Myometrial cell (primary cell): ENCODE results near the genes MC3R and CASS4.

- RAMPAGE, long total RNA = no peak
Measured at GRCh38 chr20:53643137-53643597, 49.5 kb upstream of the ZNF217 start.

GRCh38 chr20:53739866-53740875 is 146.5 kb upstream of the ZNF217 start:
- RAMPAGE, long total RNA = no peak

- RAMPAGE, long total RNA = no peak
Measured at GRCh38 chr20:53839368-53840147, 230.8 kb downstream of the BCAS1 start.

DNA sequence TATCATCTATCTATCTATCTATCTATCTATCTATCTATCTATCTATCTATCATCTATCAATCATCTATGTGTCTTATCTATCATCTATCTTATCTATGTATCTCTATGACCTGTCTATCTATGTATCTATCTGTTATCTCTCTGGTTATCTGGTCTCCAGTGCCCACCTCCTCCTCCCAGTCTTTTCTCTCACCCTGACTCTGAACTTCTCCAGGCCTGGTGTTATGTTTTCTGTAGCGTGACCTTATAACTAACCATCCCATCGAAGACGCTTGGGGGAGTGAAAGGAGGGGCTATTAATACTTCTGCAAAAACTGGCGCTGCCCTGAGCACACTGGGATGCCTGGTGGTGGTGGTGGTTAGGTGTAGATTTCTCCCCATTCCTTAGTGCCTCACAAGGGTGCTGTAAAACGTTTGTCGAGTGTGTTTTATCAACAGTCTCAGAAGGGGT is 156.3 kb downstream of the BCAS1 start:
- RAMPAGE, long total RNA = no peak

- RAMPAGE, long total RNA = no peak
Measured at GRCh38 chr20:54113725-54114265, 43.4 kb upstream of the BCAS1 start.

- RAMPAGE, long total RNA = no peak
Measured at GRCh38 chr20:54195510-54196215, 12.2 kb upstream of the PFDN4 start.

GRCh38 chr20:54350397-54350625 is 125.1 kb upstream of the DOK5 start:
- RAMPAGE, long total RNA = no peak

GRCh38 chr20:54382370-54382672 is 93.1 kb upstream of the DOK5 start:
- RAMPAGE, long total RNA = no peak

- RAMPAGE, long total RNA = no peak
Measured at GRCh38 chr20:55094259-55094741, 618.9 kb downstream of the DOK5 start.

DNA sequence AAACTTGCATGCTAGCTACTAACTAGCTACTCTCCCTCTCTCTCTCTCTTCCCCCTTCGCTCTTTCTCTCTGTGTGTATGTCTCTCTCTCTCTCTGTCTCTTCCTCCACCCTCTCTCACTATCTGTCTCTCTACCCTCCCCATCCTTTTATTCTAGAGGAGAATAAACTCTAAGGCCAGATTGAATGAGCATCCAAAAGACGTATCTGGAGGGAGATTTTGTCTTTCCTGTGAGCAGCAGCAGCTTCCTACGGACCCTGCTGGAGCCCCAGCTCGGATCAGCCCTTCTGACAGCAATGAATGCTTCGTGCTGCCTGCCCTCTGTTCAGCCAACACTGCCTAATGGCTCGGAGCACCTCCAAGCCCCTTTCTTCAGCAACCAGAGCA is at the start of gene MC3R:
Gene MC3R (plus strand): TSS at position 184 of the 386 bp plus-strand sequence.
- RAMPAGE, long total RNA = no peak

DNA sequence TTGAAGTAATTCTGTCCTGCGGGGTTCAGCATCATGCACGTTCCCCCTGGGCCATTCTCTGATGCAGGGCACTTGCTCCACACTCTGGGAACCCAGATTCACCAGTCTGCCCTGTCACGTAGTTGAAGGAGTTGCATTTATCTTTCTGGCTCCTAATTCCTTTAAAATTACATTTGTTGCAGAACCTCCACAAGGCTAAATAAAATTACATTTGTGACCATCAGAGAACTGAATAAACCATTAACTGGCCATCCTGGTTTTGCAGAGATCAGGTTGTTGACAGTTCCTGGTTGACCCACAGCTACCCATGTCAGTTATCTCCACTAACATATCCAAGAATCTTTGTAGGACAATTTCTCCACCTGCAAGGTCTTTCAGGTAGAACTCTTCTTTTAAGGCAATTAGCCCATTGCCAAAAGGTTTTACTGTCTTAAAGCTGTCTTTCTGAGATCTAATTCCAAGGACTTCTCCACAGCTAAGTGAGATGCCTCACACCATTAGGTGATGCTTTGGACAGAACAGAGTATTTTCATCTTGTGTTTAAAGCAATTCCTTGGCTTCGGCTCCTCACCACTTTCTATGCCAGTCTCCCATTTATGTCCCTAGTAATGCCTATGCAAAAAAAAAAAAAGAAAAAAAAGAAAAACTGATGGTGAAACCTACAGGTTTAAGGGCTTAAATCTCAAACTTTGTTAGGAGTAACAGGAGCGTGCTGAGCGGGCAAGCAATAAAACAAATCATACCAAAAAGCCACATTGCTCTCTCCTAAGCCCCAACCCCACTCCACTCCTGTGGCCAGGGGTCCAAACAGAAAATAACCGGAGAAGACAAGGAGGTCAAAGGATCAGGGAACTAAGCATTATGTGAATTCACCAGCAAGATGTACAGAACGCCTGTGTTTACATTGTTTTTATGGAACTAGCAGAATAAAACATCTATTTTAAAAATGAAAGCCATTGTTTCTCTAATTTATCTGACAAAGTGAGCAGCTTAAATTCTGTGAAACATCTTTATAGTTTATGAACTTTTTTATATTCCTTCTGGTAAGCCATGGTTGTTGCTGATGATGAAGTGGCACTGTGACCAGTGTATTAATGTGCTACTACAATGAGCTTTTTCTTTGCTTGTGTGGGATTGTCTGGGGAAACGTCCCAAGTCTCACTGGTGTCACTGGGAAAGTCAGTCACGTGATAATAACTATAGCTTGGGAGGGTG is 9.3 kb downstream of the FAM210B start:
- RAMPAGE, long total RNA = no peak

- RAMPAGE, long total RNA = no peak
Measured at GRCh38 chr20:56392844-56393109, 332 bp downstream of the CSTF1 start.

- RAMPAGE, long total RNA = no peak
Measured at GRCh38 chr20:56411653-56412722, at the start of gene CASS4. TSS of gene CASS4 (plus strand) at chr20:56412260.

DNA sequence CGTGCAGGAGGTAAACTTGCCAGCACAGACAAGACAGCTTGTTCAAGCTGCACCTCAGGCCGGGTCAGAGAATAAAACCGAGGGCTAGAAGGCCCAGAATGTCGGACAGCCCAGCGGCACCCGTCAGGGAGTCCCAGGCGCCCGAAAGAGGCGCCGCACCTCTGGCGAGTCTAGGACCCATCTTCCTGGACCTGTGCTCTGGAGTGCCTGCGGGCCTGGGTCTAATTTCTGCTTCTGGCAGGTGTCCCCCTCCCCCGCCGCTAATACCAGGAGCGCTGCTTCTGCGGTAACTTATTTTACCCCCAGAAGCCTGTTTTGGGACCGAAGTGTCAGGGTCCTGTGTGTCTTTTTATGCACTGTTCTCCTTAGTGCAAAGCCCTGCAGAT is 1.7 kb upstream of the TFAP2C start:
- RAMPAGE, long total RNA = no peak

DNA sequence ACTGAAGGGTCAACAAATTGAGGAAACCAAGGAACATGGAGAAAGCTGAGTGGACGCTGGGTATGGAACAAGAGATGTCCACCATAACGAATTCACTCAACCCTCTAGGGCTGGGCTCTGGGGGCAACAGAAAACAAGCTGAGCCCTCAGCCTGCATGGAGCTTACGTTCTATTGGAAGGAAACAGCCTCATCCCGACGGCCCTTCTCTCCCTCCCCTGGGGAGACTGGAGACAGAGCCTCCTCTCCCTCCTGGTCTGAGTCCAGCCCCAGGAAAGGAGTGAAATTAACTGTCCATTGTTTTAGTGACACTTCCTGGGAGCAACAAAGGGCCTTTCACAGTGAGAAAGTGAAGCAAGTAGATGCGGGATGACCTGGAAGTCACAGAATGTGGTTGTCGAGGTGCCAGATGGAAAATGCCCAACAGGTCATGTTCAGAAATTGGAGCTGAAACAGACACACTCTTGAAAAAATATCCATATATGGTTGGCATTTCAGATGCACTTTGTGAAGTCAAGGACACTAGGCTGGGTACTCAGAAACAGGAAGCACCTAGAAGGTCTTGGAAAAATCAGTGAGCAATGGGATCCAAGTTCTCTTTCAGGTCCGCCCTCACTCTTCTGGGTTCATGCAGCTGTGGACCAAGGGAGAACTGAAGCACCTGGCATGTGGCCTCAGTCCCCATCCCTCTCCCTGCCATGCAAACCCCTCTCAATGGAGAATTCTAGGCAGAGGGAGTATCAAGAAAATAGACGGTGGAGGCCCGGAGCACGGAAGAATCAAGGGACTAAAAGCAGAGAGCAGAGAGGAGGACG is 77.9 kb downstream of the TFAP2C start:
- RAMPAGE, long total RNA = no peak

DNA sequence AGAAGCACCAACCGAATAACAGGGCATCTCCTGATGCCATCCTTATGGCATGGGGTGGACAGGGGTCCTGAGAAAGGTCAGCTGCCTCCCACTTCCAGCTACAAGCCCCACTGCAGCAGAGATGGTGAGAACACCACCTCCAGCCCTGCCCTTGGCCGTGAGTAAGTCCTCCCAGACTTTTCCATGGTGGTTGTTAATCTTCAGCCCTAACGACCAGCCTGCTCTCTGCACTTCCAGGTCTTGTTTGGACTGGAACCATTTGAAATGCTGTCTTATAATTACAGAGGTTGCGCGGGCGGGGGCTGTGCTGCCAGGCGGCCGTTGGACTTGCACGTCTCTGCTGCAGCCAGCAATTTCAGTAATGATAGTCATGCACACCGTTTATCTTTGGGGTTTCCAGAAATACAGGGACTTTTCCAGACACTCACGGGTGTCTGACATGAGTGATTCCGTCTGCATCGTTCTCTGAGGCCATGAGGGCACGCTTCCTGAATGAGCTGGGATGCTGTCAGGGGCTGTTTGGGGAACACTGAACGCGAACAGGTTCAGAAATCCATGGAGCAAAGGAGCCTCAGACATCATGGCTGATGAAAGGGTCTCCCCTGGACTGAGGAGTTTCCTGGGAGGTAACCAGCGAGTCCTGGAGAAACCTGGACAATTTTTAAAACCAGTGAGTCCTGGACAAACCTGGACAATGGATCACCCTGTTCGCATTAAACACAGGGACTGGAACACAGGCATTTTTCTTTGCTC is 118.1 kb downstream of the BMP7 start:
- RAMPAGE, long total RNA = no peak

GRCh38 chr20:57157434-57157803 is 109.0 kb downstream of the BMP7 start:
- RAMPAGE, long total RNA = no peak

GRCh38 chr20:57374584-57375157 is 16.5 kb upstream of the RBM38 start:
- RAMPAGE, long total RNA = no peak

DNA sequence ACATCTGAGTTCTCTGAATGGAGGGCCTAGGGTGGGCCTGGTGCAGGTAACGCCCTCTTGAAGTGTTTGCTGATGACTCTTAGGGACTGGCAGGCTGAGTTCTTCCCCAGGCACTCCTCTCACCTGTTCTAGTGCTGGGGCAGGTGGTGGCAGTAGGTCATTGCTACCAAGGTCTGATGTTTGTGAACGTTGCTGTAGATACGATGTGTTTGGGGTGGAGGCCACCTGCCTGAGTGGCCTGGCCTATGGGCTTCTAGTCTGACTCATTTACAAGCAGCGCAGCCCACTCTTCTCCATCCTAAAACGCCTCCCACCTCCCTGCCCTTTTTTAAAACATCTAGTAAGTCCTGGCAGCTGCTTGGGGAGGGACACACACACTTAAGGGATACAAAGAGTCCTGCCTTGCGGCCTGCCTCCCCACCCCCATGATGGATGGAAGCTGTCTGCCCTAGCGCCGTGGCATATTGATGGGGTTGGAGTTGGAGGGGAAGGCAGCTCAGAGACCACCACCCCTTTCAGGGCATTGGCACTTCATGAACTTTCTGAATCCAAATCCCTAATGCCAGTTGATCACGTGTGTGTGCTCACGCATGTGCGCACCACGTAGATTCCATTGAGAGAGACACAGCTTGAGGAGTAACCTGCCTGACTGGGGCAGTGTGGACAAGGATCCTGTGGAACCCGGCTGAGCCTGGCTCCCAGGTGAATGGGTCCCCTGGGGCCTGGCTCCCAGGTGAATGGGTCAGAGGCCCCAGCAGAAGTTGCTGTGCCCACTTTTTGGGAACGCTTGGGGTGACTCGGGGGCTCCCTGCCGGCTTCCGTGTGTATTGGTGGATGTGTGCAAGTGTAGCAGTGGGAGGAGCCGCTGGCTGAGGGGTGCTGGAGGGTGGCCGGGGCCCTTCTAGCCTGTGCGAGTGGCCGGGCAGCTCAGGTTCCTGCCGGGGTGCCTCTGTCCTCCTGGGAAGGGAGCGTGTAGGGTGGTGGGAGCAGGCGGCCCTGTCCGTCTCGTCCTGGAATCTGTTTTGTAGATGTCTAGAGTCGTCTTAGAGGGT is 2.8 kb downstream of the RBM38 start:
- RAMPAGE, long total RNA = no peak

- RAMPAGE, long total RNA = no peak
Measured at GRCh38 chr20:57410022-57410877, 19.1 kb downstream of the RBM38 start.